ENCODE measurements around a stretch of chr12.

DNA sequence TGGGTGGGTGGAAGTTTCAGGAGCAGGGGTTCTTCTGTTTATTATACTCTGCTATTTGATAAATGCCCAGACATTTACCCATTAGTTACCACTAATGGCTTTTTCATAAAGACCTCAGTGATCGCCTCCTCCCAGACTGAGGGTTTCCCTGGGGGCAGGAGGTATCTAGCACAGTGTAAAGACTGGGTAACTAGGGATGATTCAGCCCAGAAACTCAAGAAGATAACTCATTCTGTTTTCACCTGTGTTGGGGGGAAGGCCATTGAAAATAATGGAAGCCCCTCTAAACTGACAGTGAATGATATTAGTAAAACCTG, 11.7 kb downstream of the EMP1 start:
- RAMPAGE, long total RNA = no peak
- RRBS = no CpG with 5 or more reads among the region's 1 CpG

- RAMPAGE, long total RNA = no peak
- RRBS = no CpG with 5 or more reads among the region's 11 CpGs
Measured at GRCh38 chr12:13214632-13215489, 18.3 kb downstream of the EMP1 start.

DNA sequence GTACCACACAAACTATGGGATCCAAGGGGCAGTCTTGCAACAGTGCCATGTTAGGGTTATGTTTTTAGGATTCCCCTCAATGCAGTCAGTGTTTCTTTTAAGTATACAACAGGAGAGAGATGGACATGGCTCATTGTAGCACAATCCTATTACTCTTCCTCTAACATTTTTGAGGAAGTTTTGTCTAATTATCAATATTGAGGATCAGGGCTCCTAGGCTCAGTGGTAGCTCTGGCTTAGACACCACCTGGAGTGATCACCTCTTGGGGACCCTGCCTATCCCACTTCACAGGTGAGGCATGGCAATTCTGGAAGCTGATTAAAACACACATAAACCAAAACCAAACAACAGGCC, 18.9 kb downstream of the EMP1 start:
- RAMPAGE, long total RNA = no peak

DNA sequence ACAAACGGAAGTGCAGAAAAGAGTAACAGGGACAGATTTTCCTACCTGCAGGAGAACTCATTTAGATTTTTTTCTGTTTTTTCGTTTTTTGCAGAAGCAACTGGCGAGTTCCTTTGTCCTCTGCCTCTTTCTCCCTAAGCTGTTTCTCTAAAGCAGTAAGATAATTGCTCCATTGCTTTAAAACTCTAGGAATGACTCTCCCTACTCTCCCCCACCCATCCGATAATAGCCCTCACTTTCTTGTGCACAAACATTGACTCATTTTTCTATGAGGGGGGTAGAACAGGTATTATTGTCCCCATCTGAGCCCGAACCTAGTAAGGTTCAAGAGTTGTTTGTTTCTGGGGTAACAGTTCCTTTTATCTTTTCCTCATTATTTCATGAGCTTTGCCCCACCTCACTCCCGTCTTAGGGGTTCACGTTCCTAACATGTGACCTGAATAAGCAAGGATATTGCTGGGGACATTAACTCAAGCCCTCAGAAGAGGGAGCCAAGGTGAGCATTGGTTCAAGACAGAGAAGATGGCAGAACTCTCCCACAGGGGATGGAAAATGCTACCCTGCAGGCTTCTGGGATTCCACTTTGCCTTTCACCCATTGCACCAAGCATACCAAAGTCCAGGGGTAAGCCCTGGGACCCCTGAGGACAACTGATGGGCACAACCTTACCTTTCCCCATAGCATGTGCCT, 190.6 kb downstream of the EMP1 start:
- RAMPAGE, long total RNA = no peak
- RRBS = no CpG with 5 or more reads among the region's 7 CpGs

GRCh38 chr12:13404628-13405253, 208.2 kb downstream of the EMP1 start:
- RAMPAGE, long total RNA = no peak
- RRBS = no CpG with 5 or more reads among the region's 13 CpGs

- RAMPAGE, long total RNA = no peak
- RRBS = no CpG with 5 or more reads among the region's 4 CpGs
Measured at GRCh38 chr12:14255992-14256462, 109.5 kb upstream of the ATF7IP start.

DNA sequence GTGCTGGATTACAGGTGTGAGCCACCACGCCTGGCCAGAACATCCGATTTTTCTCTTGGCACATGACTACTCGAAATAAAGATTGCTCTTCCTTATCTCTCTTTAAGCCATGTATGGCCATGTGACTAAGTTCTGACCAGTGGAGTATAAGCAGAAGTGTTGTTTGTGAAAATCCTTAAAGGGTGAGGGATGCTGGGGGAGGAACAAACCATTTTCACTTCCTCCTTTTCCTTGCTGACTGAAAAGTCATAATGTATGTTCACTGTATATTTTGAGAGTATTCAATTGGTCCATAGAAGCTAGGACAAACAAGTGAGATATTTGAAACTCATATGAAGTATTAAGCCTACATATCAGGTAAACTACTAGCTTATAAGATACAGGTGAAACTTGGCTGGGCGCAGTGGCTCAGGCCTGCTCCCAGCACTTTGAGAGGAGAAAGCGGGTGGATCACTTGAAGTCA, 50.6 kb upstream of the ATF7IP start:
- RAMPAGE, long total RNA = no peak
- RRBS = no CpG with 5 or more reads among the region's 5 CpGs

DNA sequence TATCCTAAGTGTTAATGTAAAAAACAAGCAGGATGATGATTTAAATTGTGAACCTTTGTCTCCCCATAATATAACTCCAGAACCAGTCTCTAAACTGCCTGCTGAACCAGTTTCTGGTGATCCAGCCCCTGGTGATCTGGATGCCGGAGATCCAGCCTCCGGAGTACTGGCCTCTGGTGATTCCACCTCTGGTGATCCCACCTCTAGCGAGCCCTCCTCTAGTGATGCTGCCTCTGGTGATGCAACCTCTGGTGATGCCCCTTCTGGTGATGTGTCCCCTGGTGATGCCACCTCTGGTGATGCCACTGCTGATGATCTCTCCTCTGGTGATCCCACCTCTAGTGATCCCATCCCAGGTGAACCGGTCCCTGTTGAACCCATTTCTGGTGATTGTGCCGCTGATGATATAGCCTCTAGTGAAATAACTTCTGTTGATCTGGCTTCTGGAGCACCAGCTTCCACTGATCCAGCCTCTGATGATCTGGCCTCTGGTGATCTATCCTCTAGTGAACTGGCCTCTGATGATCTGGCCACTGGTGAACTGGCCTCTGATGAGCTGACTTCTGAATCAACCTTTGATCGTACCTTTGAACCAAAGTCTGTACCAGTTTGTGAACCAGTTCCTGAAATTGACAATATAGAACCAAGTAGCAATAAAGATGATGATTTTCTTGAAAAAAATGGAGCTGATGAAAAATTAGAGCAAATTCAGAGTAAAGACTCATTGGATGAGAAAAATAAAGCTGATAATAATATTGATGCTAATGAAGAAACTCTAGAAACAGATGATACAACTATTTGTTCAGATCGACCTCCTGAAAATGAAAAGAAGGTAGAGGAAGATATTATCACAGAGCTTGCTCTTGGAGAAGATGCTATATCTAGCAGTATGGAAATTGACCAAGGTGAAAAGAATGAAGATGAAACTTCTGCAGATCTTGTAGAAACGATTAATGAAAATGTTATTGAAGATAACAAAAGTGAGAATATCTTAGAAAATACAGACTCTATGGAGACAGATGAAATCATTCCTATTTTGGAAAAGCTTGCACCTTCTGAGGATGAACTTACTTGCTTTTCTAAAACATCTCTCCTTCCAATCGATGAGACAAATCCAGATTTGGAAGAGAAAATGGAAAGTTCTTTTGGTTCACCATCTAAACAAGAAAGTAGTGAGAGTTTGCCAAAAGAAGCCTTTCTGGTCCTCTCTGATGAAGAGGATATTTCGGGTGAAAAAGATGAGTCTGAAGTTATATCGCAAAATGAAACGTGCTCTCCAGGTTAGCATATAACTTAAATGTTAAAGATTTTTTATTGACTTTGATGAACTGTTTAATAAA, 59.2 kb downstream of the ATF7IP start:
- RAMPAGE, long total RNA = no peak
- RRBS = no CpG with 5 or more reads among the region's 12 CpGs

DNA sequence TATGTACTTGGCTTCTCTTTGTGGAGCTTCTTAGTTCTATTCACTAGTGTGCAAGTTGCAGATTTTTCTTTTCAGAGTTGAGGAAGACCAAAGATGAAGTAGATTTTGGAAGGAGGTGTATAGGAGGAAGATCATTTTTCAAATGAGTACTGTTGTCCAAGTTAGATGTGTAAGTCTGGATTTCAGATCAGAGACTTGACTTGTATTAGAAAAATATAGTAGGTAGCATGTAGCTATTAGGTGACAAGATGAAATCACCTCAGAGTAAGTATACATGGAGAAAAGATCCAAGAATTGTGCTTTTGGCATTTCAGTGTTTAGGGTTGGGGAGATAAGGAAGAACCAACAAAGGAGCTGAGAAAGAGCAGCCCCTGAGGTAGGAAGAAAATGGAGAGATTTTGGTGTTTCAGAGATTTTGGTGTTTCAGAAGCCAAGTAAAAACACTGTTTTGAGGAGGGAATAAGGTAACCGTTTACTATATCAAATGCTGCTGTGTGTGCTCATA, 64.3 kb downstream of the ATF7IP start:
- RAMPAGE, long total RNA = no peak
- RRBS = no CpG with 5 or more reads among the region's 1 CpG

- RAMPAGE, long total RNA = no peak
- RRBS = no CpG with 5 or more reads among the region's 4 CpGs
Measured at GRCh38 chr12:14614623-14615391, 47.1 kb upstream of the PLBD1 start.

DNA sequence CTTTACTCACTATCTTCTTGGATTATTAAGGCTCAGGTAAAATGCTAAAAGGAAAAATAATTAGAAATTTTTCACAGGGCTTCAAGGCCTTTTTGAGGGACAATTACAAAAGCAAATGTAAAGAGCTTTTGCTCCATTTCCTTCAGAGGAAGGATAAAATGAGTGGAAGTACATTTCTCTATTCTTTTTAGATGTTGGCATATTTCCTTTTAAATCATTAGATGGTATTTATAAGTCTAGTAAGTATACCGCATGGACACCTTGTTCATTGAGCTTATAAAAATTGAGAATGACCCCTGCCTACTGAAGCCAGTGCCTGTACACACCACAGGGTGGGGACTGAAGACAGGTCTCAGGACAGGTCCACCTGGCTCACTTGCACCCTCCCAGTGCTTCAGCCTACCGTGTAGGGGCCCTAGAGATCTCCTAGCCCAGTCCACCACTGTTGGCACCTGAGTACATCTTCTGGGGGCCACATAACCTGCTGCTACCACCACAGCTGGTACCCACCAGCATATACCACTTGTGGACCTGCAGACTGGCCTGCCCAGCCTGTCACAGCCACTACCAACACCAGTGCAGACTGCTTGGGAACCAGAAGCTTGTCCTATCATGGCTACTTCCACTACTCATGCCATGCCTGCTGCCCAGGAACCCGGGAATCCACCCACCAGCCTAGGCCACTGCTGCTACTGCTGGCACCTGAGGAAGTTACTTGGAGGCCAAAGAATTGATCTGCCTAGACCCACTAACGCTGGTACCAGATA, 63.8 kb downstream of the GUCY2C start:
- RAMPAGE, long total RNA = no peak
- RRBS = no CpG with 5 or more reads among the region's 4 CpGs

DNA sequence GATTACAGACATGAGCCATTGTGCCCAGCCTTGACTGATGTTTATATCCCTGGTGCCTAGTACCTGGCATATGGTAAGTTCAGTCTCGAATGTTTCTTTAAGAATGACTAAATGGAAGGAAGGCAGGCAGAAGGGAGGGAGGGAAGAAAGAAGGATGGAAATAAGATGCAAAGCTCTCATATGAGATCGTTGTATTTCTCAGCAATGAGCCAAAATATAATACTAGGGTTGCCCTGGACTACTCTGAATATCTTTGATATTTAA, 44.0 kb downstream of the GUCY2C start:
- RAMPAGE, long total RNA = no peak
- RRBS = no CpG with 5 or more reads among the region's 2 CpGs

GRCh38 chr12:14665857-14666363, 30.5 kb downstream of the GUCY2C start:
- RAMPAGE, long total RNA = no peak
- RRBS = no CpG with 5 or more reads among the region's 18 CpGs

DNA sequence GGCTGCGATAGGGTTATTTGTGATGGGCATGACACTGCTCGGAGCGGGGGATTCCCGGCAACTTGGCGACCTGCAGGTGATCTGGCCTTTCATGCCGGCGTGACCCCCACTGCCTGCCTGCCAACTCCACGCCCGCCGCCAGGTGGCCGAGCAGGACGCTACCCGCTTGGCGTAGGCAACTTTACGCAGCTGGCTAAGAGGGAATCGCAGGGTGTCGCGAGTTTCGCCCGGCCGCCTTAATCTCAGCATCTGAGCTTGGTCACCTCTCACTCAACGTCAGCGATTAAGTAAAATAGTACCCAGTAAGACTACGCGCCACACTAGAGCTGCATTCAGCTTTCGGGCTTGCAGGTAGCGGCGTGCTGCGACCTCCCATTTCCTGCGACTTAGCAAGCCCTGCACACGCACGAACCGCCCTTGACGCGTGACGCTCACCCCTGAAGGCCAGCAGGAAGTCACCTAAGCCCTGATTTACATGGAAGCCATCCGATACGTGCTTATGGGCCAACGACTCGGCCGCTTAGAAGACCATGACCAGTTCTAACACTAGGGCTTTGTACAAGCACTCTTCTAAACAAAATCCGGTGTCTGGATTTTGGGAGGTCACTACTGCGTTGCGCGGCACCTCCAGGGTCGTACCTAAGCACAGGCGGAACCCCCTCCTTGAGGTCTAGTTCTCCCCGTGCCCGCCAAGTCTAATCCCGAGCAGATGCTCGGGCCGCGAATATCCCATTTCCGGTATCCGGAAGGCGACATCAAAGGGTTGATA, 842 bp downstream of the H4C16 start:
- RAMPAGE, long total RNA = no peak
- RRBS = 2% methylated on average over 4 of the region's 56 CpGs

DNA sequence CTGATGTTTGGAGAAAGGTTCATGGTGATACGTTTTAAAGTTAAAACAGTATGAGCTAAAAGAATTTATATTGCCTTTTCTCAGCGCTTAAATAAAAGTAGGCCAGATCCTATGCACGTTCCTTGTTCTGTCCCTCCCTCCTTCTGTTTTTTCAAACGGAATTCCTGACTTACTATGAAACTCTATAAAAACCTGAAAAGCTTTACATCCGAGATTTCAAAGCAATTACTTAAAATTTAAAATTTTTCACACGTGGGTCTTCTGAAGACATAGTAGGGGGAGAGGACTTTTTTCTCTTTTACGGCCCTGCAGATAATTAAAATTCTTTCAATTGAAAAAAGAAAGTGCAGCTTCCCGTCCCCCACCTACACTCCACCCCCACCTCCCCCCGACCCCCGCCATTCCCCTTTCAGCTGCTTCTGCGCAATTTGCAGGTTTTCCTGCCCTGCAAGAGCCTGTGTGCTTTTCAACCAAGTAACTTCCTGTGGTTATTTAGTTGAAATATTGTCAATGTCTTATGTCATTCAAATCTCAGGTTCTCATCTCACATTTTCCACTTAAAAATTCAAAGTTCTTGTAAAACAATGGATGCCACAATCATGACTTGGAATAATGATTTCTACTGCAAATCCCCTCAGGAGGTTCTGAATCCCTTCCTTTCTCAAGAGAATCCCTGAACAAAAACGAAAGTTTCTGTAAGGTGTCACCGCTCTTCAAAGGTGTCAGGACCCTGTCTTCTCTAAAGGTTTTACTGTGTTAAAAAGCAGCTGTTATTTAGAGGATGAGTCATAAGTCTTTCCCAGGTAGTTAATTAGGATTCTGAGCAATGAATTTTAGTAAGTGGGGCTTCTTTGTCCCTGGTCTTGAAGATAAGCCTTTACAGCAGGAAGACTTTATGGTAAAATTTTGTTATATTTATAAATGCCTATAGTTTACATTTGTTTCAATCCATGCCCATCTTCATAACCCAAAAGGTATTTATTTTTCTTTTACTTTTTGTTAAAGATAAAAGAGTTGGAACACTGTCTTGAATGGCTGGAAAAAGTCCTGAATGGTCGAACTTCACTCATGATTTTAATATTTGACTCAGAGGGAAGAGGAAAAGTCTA, 735 bp upstream of the H4C16 start:
- RAMPAGE, long total RNA = no peak
- RRBS = no CpG with 5 or more reads among the region's 14 CpGs

DNA sequence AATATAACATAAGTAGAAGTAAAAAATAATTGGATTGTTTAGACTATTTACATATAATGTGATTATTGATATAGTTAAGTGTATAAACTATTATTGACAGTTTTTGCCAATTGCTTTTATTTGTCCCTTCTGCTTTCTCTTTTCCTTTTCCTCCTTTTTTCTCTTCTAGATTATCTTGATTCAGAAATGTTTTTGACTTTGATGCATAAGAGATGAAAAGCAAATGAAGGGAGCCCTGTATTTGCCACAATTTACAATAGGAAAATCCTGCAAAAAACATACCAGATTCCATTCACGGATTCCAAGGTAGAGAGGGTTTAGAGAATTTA, 4.3 kb downstream of the MGP start:
- RAMPAGE, long total RNA = no peak
- RRBS = no CpG with 5 or more reads among the region's 1 CpG

- RAMPAGE, long total RNA = no peak
- RRBS = no CpG with 5 or more reads among the region's 9 CpGs
Measured at GRCh38 chr12:14955910-14956825, 5.2 kb downstream of the ARHGDIB start.

GRCh38 chr12:14958718-14959128, 2.7 kb downstream of the ARHGDIB start:
- RAMPAGE, long total RNA = no peak
- RRBS = no CpG with 5 or more reads among the region's 8 CpGs

DNA sequence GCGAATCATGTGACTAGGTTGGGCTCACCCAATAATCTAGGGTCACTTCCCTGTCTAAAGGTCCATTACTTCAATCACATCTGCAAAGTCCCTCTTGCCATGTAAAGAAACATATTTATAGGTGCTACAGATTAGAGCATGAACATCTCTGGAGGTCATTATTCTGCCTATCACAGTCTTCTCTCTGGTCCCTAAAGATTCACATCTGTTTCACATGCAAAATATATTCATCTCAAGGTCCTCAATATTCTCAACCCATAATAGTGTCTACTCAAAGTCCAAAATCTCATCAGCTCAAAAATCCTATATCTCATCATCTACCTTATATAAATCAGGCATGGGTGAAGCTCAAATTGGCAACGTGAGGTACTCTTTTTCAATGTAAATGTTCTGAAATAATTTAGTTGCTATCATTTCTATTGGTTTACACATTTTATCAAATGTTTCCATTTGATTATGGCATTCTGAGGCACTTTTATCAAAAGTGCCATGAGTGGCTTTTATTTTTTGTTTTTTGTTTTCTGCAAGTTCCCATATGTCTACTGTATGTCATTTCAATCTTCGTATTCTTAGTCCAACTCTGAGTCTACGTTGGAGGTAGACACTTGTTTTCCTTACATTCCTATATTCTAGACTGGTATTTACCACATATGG, 22.2 kb downstream of the RERG start:
- RAMPAGE, long total RNA = no peak
- RRBS = no CpG with 5 or more reads among the region's 4 CpGs

DNA sequence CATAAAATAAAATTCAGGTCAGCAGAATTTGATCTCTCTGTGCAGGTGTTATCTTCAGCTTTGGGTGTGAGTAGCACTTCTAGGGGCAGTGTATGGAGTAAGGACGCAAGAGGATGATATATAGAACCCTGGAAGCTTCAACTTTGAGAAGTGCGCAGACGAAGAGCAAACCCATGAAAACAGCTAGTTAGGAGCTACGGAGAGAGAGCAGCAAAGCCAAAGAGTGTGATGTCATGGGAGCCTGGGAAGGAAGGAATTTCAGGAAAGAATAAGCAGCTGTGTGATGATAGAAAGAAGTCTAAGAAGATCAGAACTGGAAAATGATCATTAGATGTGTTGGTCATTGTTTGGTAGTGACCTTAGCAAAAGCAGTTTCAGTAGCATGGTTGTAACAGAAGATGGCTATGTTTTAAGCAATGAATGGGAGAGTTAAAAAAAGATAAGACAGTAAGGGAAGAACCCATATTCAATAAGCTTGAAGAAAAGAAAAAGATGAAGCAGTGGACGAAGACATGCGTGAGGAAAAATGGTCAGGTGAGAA, 5.9 kb downstream of the RERG start:
- RAMPAGE, long total RNA = no peak
- RRBS = no CpG with 5 or more reads among the region's 6 CpGs